ENCODE measurements around a stretch of chr7.

DNA sequence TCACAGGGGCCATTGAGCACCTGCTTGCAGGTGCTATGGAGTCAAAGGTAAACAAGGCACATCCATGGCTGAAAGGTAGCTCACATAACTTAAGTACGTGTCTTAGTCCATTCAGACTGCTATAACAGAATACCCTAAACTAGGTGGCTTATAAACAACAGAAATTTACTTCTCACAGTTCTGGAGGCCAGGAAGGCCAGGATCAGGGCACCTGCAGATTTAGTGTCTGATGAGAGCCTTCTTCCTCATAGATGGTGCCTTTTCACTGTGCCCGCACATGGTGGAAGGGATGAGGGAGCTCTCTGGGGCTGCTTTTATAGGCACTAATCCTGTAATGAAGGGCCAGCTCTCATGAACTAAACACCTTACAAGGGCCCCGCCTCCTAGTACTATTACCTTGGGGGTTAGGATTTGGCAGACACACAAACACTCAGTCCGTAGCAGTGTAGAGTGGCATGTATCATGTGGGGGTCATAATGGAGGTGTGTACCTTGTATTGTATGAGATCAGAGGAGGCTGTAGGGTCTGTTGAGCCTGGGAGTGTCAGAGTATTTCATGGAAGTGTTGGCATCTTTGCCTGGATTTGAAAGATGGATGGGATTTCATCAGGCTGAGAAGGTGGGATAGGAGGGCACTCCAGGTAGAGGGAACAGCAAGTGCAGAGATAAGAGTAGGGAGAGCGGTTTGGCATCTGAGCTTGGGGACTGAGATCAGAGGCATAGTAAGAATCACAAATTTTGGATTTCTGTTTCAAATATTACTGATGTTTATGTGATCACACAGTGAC lies 52.1 kb downstream of the CHN2 start:
- PRO-cap = no peak

DNA sequence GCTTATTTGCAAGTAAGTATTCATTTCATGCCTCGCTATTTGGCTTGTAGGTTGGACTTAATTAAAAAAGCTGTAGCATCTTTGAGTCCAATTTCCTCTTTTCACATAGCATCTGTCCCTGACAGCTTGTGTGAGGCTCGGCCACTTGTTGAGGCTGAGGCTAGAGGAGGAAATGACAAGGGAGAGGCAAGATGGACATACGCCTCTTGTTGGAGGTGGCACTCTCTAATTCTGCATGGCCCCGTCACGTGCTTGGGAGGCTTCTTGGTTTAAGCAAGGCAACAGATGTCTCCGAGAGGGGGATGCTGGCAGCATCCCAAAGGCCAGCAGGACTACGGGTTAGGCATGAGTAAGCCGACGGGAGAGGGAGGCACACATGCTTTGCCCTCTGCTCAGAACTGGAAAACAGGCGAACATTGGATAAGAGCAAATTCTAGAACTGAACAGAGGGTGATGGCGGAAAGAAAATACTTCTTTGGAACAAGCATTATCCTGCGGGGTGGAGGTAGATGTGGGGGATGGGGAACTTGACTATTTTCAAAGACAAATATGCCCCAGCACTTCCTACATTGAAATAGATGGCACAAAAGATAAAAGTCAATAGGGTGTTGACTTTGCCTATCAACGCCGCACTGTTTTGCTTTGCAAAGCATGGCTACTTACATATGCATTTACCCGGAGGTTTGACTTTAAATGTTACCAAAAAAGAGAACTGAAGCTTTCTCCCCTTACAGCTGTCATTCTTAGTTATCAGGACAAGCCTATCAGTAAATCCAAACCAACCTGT lies 94.7 kb downstream of the CHN2 start:
- PRO-cap = no peak

- PRO-cap = no peak
These were observed 74.7 kb upstream of the PRR15 start for GRCh38 chr7:29488778-29489473.

- PRO-cap = no peak
These were observed 27.9 kb downstream of the MTURN start for GRCh38 chr7:30162638-30163221.

DNA sequence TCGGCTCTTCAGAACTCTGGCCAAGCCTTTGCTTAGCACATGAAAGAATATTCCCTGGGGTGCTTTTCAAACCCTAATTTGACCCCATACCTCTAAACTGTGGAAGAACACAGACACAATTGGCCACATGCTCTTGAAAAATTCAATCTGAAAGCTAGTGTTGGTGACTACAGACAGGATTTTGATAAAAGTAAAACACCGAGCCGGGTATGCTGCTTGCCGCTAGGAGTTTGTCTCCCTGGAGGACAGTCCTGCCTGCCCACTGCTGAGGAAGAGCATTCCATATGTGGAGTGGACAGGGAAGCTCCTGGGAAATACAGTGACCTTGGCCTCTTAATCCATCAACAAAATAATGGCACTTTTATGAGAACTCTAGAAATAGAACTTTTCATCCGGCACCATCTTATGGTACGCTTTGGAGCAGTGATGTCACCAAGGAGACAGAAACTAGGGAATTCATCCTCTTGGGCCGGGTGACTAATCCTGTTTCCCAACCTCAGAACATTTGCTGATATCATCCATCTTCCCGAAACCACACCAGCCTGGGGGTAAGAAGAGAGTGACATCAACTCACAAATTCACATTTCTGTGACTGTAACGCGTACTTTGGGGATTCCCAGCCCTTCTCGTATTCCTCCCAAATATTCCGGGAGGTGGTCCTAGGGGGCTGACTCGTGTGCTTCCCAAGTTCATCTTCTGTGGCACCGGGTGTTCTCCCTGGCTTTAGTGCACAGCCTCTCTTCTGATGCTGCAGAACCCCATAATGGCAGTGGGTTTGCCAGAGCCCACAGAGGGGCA lies 34.3 kb downstream of the MTURN start:
- PRO-cap = no peak

GRCh38 chr7:30217063-30217686 lies 67.2 kb upstream of the ZNRF2 start:
- PRO-cap = no peak

- PRO-cap = no peak
These were observed 31.2 kb upstream of the ZNRF2 start for GRCh38 chr7:30253085-30253702.

GRCh38 chr7:30284168-30284541 lies 242 bp upstream of the ZNRF2 start:
- PRO-cap = bidirectional peak, plus-strand start at chr7:30285031, minus-strand start at chr7:30284278

GRCh38 chr7:30322929-30323903 lies 38.8 kb downstream of the ZNRF2 start:
- PRO-cap = no peak

- PRO-cap = no peak
These were observed 51.8 kb downstream of the ZNRF2 start for GRCh38 chr7:30336044-30336684.

- PRO-cap = no peak
These were observed 13.1 kb downstream of the NOD1 start for GRCh38 chr7:30465434-30465946.

DNA sequence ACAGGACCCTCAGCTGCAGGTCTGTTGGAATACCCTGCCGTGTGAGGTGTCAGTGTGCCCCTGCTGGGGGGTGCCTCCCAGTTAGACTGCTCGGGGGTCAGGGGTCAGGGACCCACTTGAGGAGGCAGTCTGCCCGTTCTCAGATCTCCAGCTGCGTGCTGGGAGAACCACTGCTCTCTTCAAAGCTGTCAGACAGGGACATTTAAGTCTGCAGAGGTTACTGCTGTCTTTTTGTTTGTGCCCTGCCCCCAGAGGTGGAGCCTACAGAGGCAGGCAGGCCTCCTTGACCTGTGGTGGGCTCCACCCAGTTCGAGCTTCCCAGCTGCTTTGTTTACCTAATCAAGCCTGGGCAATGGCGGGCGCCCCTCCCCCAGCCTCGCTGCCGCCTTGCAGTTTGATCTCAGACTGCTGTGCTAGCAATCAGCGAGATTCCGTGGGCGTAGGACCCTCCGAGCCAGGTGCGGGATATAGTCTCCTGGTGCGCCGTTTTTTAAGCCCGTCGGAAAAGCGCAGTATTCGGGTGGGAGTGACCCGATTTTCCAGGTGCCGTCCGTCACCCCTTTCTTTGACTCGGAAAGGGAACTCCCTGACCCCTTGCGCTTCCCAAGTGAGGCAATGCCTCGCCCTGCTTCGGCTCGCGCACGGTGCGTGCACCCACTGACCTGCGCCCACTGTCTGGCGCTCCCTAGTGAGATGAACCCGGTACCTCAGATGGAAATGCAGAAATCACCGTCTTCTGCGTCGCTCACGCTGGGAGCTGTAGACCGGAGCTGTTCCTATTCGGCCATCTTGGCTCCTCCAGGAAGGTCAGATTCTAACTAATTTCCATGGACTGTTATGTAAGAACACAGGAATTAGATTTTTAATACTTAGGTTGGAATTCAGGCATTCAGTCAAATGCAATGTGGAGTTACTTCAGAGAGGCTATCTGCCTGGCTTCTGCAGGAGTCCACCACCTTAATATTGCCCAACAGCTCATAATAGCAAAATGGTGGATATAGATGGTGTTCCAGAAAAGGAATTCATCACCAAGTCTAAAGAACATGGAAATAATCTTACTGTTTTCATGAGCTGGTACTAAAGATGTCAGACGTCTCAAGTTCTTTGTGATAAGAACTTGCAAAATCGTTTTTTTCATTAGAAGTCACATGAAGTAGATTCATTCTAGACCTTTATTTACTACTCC lies 39.8 kb downstream of the CRHR2 start:
- PRO-cap = no peak

DNA sequence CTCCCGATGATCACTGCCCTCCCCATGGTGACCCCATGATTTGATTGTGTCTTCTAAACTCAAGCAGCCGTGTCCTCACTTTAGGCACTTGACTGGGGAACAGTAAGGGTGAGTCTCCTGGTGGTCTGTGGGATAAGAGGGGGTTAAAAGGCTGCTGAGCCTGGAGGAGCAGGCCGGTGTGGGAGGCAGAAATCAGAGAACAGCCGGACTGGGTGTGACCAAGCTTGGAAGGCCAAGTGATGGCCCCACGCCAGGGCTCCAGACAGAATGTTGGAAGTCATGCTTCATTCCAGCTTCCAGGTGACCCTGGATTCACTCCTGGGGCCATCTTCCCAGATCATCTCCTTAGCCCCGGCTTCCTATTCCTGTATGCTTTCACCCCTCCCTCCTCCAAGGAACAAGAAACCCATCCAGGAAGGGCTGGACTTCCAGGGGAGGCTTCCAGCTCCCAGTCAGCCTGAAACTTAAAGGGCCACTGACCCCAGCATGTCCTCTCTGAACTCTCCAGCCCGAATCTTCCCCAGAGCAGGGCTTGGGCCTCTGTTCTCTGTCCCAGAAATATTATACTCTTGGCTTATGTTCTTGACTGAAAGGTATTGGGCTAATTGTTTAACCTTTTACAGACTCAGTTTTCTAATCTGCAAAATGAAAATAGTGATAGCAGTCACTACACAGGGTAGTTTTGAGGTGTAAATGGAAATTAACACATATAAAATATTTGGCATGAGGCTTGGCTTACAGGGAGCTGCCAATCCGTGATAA lies 1.1 kb downstream of the INMT start:
- PRO-cap = no peak

- PRO-cap = no peak
These were observed 8.7 kb downstream of the INMT start for GRCh38 chr7:30760641-30761120.

DNA sequence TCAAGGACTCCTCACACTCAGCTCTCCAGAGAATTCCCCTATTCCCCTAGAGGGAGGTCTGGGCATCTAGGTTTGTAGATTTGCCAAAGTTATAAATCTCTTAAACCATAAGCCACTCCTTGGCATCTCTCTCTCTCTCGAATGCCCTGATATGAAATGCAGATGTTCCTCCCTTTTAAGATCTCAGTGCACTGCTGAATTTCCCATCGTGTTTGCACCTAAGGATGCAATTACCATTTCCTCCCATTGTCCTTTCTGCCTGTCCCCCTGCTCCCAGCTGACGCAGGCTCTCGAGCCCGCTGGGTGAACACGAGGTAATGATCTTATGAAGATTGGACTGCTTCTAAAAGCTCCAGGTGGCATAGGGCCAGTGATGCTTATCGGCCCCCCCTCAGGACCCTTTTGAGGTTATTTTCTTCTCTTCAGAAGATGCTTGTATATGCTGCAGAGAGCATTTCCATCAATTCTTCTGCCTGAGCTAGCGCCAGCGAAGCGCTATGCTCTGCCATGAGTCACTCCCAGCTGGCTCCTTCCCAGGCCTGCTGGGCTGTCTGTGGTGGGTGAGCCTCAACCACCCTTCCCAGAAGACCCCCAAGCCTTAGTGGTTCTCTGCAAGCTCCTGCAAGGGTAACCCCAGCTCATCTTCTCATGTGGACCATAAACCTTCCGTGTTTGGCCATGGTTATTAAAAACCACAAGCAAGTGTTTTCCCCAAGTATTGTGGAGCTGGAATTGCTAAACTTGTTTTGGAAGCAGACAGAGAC lies 41.6 kb upstream of the AQP1 start:
- PRO-cap = no peak

DNA sequence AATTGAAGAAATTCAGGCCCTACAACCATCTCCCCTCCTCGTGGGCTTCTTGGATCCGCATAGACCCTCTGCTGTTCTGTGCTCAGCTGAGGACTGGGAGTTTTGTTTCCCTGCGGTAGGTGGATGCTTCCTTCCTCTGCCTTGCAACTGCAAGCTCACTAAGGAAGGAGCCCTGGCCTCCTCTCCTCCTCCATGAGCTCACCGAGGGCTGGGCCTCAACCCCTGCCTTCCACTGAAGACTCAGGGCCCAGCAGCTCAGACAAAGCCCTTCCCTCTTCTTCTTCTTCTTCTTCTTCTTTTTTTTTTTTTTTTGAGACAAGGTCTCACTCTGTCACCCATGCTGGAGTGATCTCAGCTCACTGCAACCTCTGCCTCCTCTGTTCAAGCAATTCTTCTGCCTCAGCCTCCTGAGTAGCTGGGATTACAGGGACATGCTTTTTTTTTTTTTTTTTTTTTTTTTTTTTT lies 34.2 kb upstream of the AQP1 start:
- PRO-cap = no peak

DNA sequence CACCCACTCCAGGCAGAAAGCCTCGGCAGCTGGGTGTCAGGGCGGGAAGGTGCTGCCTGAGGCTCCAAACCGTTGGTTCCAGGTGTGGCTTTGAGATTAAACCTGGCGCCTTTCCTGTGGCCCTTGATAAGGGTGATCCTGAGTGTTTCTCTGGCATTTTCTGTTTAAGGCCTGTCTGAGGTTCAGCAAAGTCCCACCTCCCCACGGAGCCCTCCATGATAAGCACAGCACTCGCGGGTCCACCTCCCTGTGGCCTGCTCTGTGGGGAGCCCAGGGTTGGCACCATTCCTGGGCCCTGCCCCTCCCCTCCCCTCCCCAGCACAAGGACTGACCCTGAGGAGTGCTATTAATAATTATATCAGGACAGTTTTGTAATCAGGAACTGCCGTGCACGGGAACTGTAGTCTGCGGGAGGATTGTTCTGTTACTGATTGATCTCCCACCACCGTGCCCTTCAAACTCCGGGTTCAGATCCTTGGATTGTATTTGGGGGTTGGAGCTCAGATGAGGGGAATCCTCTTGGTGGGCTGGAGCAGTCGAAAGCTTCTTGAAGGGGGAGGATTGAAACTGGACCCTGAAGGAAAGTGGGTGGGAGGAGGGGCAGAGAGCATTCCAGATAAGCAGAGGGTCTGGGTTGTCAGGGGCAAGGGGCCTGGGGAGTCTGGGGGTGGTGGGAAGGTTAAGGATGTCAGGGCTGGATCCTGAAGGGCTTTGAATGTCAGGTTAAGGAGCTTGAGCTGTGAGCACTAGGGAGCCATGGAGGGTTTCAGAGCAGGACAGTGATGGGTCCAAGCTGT lies 14.3 kb upstream of the AQP1 start:
- PRO-cap = bidirectional peak, plus-strand start at position 403 of the sequence, minus-strand start at position 251 of the sequence

GRCh38 chr7:30913089-30914184 lies 1.8 kb downstream of the AQP1 start:
- PRO-cap = no peak

DNA sequence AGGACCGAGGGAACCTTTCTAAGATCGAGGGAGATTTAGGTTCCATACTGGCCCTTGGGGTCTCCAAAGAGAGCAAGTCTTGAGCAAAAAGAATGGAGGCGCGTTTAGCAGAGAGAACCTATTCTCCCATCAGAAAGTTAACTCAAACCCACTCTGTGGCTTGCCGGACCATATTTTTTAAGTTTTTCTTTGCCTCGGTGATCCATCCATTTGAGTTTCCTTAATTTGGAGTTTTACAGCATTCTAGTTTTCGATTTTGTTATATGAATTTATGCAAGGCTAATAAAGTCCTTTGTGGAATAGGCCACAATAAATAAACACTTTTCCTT lies 8.0 kb downstream of the PPP1R17 start:
- PRO-cap = no peak

GRCh38 chr7:32670045-32670491 lies 174.8 kb downstream of the AVL9 start:
- PRO-cap = bidirectional peak, plus-strand start at chr7:32670426, minus-strand start at chr7:32670229